Measurements from ENCODE around the gene NLN.

DNA sequence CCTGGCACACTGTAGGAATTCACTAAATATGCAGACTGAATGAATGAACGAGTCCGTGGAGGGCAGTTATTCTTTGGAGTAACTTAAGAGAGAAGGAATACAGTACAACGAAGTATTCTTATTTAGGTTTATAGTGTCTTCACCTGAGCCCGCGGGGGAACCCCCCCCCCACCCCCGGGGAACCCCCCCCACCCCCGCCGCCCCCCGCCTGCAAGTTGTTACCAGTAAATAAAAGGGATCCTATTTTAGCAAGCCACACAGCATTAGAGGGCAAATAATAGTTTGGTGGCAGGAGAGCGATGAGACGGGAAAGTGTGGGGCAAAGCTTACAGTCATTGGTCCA, 353 bp downstream of the ERCC8 start:
- PRO-cap: unidirectional peak, plus-strand start at position 273 of the sequence
- RAMPAGE, long total RNA: no peak

GRCh38 chr5:61290652-61291409, 41.2 kb upstream of the ZSWIM6 start:
- PRO-cap: no peak
- RAMPAGE, long total RNA: no peak

DNA sequence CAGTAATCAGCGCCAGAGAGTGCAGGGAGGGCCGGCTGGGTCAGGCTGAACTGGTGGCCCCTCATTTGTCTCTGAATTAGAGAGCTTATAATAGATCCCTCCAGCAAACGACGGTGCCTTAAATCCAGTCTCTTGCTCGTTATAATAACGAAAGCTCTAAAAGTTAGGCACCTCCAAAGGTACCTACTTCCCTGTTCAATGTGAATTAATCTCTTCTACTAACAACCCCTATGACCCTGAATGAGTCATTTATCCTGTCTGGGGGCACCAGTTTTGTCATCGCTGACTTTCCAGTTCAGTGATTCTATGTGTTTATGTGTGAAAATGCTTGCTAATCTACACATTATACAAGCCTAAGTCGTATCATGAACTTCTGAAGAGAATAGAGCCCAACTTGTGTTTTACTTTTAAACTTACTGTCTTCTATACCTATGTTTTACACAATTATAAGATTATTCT, 2.3 kb upstream of the ZSWIM6 start:
- PRO-cap: no peak
- RAMPAGE, long total RNA: no peak

- PRO-cap: unidirectional peak, plus-strand start at chr5:61330595; bidirectional peak, plus-strand start at chr5:61330899, minus-strand start at chr5:61330898
- RAMPAGE, long total RNA: no peak
These were observed 1.6 kb upstream of the ZSWIM6 start for GRCh38 chr5:61330243-61330979.

GRCh38 chr5:61330980-61331890, 823 bp upstream of the ZSWIM6 start:
- PRO-cap: bidirectional peak, plus-strand start at chr5:61331269, minus-strand start at chr5:61331030; bidirectional peak, plus-strand start at chr5:61331829, minus-strand start at chr5:61331642
- RAMPAGE, long total RNA: no peak

GRCh38 chr5:61333165-61334124, 1.4 kb downstream of the ZSWIM6 start:
- PRO-cap: bidirectional peak, plus-strand start at chr5:61333515, minus-strand start at chr5:61333328; bidirectional peak, plus-strand start at chr5:61333626, minus-strand start at chr5:61333602; bidirectional peak, plus-strand start at chr5:61333820, minus-strand start at chr5:61333711
- RAMPAGE, long total RNA: no peak

GRCh38 chr5:61337321-61338198, 5.5 kb downstream of the ZSWIM6 start:
- PRO-cap: no peak
- RAMPAGE, long total RNA: no peak

DNA sequence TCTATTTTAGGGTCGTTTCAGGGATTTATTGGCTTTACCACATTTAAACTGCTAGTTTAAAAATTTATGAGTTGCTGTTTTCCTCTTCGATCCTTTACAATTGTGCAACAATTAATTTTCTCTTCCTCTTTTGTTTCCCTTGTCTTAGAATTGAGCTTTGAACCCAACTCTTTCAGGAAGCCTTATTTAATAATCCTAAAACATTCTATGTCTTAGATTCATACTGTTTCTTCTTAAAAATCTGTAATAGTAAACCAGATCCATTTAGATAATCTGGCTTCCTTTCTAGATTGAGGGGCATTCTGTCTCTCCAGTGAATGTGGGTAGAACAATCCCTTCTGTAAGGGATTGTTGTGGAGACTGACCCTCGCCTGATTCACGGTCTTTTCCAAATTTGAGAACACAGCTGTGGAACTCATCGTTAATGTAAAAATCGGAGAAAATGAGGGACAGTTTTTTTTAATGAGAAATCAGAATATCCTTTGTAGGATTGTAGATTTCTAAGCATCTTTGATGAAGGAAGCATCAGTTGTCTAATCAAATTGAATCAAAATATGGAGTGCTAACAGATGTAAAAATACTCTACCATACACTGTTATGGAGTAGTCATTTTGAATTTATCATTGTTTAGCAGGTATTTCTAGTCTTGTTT, 16.6 kb downstream of the ZSWIM6 start:
- PRO-cap: no peak
- RAMPAGE, long total RNA: no peak

DNA sequence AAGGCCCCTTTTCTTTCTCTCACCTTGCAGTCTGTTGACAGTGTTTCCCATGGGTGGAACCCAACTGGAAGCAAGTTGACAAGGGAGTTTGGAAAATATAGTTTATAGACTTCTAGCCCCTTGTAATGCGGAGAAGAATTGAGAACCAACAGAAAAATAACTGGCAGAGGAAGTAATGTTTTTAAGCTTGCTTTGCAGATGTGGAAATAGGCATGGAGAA, 28.1 kb downstream of the ZSWIM6 start:
- PRO-cap: no peak
- RAMPAGE, long total RNA: no peak

DNA sequence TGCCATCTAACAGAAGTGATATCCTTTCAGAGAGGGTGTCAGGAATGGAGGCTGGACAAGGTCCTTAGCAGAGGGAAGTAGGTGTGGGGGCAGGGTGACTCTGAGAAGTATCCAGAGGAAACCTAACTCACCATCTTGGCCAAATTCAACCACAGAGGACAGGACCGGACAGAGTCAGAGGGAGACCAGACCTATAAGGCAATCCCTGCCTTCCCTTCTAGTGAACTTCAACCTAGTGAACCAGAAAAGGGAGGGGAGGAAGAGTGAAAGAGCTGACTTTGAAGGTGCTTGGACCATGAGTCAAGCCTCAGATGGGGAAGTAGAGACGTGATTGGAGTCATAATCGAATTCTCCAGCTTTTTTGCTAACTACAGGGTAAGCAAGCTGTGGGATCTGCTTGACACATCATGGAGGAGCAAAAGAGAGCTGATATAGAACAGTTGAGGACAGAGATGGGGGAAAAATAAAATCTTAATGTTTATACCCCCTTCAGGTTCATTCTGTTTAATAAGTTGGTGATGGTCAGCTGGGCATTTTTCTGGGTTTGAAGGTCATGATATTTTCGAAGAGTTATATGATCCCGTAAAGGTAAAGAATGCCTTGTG, 18.7 kb upstream of the KIF2A start:
- PRO-cap: no peak
- RAMPAGE, long total RNA: no peak

DNA sequence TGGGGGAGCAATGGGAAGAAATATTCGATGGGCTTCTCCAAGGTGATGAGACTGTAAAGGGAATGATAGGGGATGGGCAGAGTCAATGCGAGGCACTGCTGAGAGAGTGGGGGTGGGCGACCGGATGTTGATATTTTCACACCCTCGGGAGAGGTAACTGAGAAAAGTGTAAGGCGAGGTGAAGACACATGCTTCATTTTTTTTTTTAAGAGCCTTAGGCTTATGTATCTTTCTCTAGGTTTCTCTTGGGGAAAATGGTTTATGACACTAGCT, 1.1 kb downstream of the KIF2A start:
- PRO-cap: bidirectional peak, plus-strand start at position 139 of the sequence, minus-strand start at position 64 of the sequence
- RAMPAGE, long total RNA: no peak

- PRO-cap: no peak
- RAMPAGE, long total RNA: no peak
These were observed 359.1 kb downstream of the LRRC70 start for GRCh38 chr5:62937601-62938194.

DNA sequence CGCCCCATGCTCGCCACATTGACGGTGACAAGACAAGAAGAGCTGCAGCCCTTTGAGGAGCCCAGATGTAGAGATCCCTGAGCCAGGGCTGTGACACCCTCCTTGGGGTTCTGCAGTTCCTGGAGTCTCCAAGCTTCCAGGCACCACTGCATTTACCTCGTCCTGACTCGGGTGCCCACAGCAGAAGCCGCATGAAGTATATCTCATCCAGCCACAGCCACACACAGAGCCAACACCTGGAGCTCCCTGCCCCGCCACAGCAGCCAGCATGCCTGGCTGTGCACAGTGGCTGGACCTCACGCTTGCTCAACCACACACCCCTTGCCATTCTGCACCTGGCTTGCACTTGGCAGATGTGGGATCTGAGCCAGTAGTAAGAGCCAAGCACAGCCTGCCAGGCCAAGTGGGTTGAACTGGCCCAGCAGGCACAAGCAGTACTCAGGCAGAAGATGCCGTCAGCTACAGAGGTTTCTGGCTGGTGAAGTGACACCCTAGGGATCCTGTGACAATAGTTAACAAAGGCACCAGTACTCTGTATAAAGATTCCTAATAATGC, 166.2 kb downstream of the RNF180 start:
- PRO-cap: no peak
- RAMPAGE, long total RNA: no peak

DNA sequence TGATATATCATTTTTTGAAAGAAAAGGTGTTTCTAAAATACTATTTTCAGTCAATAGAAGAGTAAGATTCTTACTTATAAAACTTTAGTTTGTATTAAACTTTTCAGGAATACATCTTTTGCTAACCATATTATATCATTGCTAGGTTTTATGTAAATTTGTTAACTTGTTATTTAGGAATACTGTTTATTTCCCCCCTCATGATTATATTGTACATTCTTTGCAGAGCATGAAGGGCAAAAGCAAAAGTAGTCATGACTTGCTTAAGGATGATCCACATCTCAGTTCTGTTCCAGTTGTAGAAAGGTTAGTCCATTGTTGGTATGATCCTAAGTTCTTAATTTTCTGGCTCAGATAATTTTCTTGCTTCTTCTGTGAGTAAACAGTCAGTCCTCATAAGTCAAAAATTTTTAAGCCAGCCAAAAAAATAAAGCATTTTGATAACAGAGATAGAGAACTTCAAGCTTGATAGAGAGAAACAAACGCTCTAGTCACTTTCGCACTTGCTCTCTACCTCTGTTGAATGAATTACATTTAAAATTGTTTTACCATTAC, 31.4 kb downstream of the CWC27 start:
- PRO-cap: no peak
- RAMPAGE, long total RNA: no peak

DNA sequence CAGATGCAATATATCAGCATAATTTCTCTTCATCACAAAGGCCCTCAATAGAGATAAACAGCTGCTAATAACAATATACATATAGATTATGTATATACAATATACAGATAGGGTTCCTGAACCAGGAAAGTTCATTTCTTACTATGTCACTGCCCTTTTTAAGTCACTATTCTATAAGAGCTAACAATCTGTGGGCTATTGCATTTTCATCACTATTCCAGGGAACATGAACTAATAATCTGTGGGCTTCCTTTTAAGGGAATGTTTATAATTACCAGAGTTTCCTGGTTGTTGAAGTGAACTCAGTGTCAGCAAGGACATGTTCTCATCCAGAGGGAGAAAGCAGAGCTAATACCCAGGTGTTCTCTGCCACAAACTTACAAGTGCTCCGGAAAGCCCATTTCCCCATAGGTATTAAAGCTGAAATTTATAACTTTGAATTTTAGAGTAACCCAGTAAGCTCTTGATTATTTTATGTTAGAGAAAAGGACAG, 69.6 kb downstream of the CWC27 start:
- PRO-cap: no peak
- RAMPAGE, long total RNA: no peak

- PRO-cap: bidirectional peak, plus-strand start at chr5:64939972, minus-strand start at chr5:64939895
- RAMPAGE, long total RNA: no peak
These were observed 170.8 kb downstream of the CWC27 start for GRCh38 chr5:64939361-64940171.

DNA sequence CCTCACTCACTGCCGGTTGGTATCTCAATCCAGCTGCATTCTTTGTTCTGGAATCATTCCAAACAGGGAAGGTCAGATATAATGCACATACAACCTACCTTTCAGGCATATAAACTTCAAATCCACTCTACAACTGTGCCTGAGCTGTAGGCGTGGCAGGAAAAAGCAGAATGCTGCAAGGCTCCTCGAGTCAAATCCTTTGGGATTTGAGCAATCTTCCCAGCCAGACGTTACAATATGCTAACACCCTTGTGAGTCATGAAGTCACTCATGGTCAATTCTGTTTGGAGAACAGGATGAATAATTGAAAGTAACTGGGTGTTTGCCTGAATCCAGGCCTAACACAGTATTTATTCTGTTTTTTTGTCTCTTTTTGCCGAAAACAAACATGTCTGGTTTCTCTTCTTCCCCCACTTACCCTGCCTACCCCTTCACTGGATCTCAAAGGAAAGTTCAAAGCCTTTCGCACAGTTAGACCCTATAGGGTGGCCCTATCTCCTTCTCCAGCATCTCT, 294.0 kb downstream of the CWC27 start:
- PRO-cap: no peak
- RAMPAGE, long total RNA: no peak

DNA sequence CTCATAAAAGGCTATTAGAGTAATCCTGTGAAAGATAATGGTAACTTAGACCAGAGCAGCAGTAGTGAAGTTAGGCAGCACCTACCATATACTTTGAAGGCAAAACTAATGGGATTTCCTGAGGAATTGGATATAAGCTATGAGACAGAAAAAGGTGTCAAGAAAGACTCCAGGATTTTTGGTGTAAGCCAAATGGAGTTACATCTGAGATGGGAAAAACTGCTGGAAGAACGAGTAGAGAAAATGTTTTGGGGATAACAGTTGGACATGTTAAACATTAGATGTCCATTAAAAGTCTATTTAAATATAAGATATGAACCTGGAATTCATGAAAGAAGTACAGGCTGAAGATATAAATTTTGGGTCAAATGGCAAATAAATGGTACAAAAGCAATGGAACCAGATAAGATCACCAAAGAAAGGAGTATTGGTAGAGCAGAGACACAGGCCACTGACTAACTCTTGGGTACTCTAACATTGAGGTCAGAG, 223.1 kb downstream of the ADAMTS6 start:
- PRO-cap: no peak
- RAMPAGE, long total RNA: no peak

GRCh38 chr5:65721952-65722509, at the start of gene NLN:
NLN (plus strand) TSS chr5:65722205.
- PRO-cap: bidirectional peak, plus-strand start at chr5:65722247, minus-strand start at chr5:65722080
- RAMPAGE, long total RNA: start-site peak on the minus strand at chr5:65722032-65722108, 413 and 24 reads in 2 replicates

GRCh38 chr5:65967092-65967550, 40.7 kb downstream of the ERBIN start:
- PRO-cap: no peak
- RAMPAGE, long total RNA: no peak

Measured in GM23338 (cell line).